ENCODE data around the genes MRRF and OR1L8.

DNA sequence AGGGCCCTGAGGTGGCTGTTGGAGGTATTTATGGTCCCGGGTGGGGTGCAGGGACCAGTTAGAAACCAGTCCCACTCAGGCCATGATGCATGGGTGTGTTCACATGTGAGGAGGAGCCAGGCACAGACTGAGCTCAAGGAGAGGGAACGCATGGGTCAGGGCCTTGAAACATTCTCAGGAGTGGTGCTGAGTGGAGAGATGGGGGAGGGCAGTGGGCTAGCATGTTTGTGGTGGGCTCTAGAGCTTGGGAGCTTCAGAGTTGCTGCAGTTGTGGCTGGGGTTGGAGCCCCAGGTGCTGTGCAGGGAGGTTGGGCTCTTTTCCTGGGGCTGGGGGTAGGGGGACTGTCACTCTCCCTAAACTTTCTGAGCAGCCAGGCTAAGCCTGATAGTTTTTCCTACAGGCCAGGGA is 95.4 kb downstream of the DAB2IP start:
- PRO-cap, result no peak
- RRBS, 2 experiments, result no CpG with 5 or more reads among the region's 2 CpGs

DNA sequence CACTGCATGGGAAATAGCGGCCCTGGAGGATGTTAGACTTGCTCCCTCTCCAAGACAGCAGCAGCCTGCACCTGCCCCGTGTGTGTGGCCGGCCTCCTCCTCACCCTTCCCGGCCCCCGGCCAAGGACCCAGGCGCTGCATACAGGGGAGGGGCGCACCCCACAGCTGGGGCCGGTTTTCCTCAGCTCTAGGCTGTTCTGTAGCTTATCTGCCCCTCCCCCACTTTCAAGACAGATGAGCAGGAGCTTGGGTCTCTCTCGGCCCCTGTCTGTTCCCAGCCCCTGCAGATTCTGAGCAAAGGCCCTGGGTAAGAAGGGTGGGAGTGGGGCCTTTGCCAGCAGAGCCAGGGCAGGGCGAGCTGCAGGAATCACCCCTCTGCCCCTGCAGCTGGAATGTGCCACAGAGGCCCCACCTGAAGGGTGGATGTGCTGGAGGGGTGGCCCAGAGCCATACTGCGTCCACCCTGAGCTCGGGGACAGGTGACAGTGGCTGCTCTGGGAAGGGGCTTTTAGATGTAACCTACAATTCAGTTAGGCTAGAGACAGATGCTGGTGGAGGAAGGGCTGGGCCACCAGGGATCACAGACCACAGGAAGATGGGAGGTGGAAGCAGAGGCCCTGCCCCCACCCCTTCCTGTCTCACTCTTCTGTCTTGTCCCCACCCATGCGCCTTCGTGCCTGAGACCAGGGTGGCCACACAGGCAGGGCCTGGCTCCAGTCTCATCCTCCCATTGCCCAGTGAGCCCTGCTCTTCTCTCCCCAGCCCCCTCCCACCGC is 132.4 kb downstream of the DAB2IP start:
- PRO-cap, result no peak
- RRBS, 2 experiments, result 80 to 93% methylated on average over 2 to 4 of the region's 15 CpGs

DNA sequence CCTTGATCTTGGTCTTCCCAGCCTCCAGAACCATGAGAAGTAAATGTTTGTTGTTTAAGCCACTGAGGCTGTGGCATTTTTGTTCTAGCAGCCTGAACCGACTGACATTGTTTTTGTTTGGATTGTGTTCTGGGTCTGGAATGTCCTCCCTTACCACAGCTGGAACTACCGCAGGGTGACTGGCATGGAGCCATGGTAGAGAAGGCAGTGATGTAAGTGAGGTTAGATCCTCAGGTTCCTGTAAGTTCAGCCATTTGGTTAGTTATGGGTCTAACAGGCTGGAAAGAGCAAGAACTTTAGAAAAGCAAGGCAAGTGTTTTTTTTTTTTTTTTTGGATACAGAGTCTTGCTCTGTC is 209.3 kb downstream of the DAB2IP start:
- PRO-cap, result no peak
- RRBS, 2 experiments, result no CpG with 5 or more reads among the region's 2 CpGs

- PRO-cap, result no peak
- RRBS, 2 experiments, result no CpG with 5 or more reads among the region's 7 CpGs
These were observed 190.7 kb downstream of the TTLL11 start for GRCh38 chr9:121902275-121902935.

DNA sequence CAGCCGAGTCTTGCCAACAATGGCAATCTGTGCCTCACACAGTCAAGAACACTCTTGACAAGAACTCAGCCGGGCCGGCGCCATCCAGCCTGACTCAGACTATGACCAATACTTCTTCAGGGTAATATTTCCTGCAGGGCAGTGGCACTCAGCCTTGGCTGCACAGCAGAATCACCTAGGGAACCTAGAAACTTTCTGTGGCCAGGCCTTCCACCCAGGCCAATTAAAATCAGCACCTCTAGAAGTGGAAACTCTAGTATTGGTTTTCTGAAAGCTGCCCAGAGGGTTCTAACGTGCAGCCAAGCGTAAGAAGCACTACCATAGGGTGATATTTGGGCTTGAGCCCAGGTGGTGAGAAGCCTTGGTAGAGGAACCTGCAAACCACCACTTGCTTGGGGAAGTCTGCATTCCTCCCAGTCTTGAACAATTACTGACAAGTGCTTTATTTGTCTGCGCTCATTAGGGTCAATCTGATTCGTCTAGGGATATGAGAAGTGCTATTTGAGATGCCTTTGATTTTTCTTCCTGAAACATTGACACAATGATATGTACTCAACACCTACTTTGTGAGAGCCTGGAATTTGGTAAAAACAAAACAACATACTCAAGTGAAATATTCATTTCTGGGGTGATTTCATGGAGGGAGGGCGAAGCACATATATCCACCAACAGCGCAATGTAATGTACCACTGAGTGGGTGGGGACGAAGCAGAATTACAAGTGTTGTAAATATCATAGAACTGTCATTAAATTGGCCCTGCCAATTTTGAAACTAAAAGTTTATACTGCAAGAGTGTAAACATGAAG is 120.4 kb downstream of the TTLL11 start:
- PRO-cap, result no peak
- RRBS, 2 experiments, result no CpG with 5 or more reads among the region's 11 CpGs

DNA sequence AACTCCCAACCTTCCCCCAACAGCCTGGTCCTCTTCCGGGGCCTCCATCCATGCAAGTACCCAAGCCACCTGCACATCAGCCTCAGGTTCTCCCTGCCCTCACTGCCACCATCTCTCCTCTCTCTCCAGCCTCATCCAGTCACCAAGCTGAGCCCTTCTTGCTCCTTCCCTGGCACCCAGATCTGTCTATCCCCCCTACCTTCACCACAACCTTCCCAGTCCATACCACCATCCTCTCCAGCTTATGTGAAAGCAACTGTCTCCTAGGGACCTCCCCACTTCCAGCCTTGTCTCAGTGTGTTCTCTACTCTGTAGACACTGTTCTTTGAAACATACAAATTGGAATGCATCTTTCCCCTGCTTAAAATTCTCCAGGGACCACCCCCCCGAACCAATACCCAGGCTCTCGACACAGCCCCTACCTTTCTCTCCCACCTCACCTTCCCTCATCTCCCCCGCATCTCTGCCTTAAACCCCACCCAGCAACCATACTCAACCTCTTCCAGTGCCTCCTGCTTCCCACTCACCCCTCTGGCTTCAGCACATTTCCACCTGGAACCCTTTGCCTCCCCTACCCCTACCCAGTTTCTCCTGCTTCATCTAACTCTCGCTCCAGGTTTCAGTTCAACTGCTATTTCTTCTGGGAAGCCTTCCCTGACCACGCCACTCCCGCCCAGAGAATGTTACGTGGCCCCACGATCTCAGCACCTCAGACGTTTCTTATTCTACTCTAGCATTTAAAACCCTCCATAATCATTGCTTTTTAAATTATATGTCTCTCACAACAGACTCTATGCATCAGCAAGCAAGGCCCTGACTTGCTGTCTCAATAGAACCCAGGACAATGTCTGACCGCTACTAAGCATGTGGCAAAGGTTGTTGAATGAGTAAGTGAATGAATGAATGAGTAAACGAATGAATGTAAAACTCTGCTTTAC is 104.9 kb downstream of the TTLL11 start:
- PRO-cap, result no peak
- RRBS, 2 experiments, result no CpG with 5 or more reads among the region's 12 CpGs

- PRO-cap, result no peak
- RRBS, 2 experiments, result no CpG with 5 or more reads among the region's 2 CpGs
These were observed 5.7 kb downstream of the RBM18 start for GRCh38 chr9:122258890-122259388.

DNA sequence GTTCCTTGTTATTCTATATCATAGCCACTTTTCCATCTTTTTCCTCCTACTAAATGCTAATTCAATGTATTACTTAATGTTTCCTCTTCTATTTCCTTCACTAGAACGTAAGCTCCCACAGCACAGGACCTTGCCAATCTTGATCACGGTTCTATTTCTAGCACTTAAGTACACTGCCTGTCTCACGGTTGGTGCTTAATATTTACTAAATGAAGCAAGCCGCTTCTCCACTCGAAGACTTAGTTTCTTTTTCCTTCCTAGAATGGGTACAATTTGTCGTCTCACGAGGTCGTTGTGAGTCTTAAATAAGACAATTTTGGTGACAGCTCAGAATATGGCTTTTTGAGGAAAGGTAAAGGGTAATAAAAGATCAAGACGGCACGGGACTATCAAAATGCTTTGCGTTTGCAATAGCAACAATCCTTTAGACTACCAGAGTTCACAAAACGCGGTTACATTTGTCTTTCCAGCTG is 656 bp downstream of the RBM18 start:
- PRO-cap, result no peak
- RRBS, 2 experiments, result no CpG with 5 or more reads among the region's 13 CpGs

DNA sequence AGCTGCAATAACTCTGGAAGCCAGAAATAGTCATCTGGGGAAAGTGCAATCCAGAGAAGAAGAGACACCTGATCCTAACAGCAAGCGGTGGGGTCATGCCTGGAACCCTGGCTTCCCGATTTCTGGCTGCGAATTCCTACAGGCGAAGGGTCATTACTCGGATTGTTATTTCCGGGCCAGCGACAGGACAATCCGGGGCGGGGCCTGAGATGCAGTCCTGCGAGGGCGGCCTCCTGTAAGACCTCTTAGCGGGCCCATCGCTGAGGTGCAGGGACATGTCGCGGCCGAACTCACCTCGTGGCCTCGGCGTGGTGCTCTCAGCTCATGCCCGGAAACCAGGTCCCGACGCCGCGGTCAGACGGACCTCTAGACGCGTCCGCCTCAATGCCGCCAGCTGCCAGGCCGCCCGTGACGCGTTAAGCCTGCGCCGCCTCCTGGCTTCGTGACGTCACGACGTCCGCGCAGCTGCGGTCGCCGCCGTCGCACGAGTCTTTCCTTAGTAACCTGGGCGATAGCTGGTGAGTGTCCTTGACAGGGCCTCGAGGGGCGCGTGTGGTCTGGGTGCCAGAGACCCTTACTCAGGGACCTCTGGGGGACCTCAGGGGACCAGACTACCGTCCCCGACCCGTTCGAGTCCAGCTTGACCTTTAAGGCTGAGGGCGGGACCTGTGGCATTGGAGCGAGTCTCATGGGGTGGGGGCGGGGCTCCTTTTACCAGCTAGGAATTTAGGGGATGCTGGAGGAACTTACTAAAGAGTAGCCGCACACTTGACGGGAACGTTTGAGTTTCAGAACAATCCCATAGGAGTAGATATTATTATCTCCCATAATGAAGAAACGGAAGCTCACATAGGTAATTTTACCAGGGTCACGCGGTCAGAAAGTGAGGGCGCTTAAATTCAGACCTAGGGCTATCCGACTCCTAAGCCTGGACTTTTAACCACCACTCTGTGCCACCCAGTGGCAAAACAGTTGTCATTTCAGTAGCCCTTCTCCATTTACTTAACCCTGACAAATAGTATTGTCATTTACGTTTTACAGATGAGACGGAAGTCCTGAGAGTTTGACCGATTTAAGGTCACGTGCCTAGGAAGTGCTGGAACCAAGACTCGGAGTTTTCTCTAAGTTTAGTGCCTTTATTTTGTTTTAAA is at the start of gene MRRF:
MRRF (plus strand) TSS at position 462 of the 1,151 bp plus-strand sequence.
- PRO-cap, result bidirectional peak, plus-strand start at position 190 of the sequence, minus-strand start at position 124 of the sequence; bidirectional peak, plus-strand start at position 499 of the sequence, minus-strand start at position 368 of the sequence; bidirectional peak, plus-strand start at position 1,070 of the sequence, minus-strand start at position 970 of the sequence
- RRBS, 2 experiments, result 0% methylated on average over 4 of the region's 71 CpGs; no CpG with 5 or more reads in 1 of the 2 experiments

DNA sequence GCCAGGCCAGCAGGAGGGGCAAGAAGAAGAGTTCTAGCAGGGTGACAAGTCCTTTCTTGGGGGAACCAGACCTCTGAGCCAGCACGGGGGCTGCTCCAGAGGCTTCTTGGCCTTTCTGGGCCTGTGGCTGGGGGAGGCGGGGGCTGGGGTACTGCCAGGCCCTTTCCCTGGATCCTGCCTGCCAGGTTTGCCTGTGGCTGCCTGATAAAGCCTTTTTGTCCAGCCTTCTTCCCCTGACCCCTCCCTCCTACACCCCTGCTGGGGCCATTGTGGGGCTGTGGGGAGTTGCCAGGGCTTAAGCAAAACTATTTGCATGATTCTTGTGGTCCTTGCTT is 5.2 kb downstream of the PTGS1 start:
- PRO-cap, result no peak
- RRBS, 2 experiments, result no CpG with 5 or more reads among the region's 2 CpGs

DNA sequence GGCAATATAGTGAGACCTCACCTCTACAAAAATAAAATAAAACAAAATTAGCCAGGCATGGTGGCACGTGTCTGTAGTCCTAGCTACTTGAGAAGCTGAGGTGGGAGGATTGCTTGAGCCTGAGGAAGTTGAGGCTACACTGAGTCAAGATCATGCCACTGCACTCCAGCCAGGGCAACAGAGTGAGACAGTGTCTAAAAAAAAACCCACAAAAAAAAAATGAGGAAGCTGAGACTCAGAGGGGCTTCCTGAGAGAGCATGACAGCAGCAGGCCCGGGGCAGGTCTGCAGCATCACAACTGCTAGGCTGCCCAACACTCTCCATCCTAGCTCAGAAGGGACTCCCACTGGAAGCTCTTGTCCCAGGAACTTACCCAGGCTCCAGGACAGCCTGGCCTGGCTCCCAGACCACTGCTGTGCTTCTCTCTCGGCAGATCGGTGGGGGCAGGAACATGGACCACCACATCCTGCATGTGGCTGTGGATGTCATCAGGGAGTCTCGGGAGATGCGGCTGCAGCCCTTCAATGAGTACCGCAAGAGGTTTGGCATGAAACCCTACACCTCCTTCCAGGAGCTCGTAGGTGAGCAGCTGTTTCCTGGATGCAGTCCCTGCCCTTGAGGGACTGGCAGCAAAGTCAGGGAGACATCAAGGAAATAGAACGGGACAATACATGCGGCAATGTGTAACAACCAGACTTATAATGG is 19.1 kb downstream of the PTGS1 start:
- PRO-cap, result no peak
- RRBS, 2 experiments, result no CpG with 5 or more reads among the region's 10 CpGs

DNA sequence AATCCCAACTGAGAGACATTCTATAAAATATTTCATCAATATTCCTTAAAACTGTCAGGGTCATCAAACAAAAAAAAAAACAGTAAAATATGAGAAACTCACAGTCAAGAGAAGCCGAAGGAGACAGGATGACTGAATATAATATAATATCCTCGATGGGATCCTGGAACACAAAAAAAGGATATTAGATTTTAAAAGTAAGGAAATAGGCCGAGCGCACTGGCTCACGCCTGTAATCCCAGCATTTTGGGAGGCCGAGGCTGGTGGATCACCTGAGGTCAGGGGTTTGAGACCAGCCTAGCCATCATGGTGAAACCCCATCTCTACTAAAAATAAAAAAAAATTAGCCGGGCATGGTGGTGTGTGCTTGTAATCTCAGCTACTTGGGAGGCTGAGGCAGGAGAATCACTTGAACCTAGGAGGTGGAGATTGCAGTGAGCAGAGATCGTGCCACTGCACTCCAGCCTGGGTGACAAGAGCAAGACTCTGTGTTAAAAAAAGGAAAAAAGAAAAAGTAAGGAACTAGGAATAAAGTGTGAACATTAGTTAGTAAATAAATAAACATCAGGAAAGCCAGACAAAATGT is at the start of gene OR1L8:
OR1L8 (minus strand) TSS at position 166 of the 586 bp plus-strand sequence.
- PRO-cap, result no peak
- RRBS, 2 experiments, result no CpG with 5 or more reads among the region's 8 CpGs

DNA sequence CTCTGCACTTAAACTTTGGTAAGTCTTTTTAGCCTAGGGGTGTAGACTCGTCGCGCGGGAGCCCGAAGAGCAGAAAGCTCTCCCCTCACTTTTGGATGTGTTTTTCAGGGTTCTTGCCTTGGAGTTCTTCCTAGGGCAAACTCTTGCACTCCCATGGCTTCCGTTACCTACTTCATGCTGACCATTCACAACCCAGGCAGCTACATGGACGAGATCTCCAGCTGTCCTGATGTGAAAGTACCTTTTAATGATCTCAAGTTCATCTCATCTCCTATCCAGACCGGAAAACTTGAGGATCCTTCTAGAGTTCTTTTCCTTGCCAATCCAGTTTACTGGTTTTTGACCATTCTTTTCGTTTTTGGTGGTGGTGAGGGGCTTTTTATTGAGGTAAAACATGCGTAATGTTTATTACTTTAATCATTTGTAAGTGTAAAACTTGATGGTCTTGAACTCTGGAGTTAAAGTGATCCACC is 584 bp upstream of the ZBTB26 start:
- PRO-cap, result bidirectional peak, plus-strand start at position 184 of the sequence, minus-strand start at position 162 of the sequence
- RRBS, 2 experiments, result no CpG with 5 or more reads among the region's 10 CpGs

GRCh38 chr9:123033907-123034195 is 384 bp downstream of the GPR21 start:
- PRO-cap, result no peak
- RRBS, 2 experiments, result no CpG with 5 or more reads among the region's 3 CpGs

DNA sequence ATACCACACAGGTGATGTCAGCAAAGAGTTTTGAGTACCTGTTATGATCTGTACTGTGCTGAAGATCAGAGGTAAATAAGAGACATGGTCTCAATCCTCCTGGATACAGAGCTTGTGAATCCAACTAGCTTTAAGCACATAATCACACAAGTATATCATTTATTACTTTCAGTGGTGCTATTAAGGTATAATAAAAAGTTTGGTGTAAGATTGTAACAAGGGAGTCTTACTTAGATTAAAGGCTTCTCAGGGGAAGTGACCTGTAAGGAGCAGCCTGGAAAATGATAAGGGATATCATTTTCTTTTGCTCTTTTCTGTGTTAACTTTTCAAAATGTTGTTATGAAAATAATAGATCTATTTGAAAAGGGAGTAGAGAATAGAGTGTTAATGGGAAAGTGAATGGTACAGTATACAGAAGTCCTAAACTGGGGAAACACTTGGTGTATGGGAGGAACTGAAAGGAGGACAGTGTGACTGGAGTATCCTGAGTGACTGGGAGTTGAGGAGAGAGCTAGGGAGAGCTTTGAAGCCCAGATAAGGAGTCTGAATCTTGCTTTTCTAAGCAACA is 38.0 kb downstream of the GPR21 start:
- PRO-cap, result no peak

DNA sequence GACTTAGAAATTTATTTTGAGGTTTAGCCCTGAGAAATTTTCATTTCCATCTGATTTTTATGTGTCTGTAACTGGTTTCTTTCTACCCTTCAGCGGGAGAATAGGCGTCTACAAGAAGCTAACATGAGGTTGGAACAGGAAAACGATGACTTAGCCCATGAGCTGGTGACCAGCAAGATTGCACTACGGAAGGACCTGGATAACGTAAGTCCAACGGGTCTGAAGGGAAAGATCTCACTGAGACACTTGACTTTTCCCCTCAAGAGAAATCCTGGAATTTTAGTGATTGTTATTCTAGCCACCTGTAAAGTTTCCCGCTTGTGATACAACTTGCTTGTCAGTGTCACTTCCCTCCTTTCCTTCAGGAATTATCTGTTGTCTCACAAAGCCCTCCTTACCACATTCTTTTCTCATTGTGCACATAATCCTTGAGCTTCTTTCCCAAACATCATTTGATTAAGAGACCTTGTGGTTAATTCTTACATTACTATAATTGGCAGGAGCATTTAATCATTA is 56.8 kb downstream of the GPR21 start:
- PRO-cap, result no peak
- RRBS, 2 experiments, result no CpG with 5 or more reads among the region's 7 CpGs

DNA sequence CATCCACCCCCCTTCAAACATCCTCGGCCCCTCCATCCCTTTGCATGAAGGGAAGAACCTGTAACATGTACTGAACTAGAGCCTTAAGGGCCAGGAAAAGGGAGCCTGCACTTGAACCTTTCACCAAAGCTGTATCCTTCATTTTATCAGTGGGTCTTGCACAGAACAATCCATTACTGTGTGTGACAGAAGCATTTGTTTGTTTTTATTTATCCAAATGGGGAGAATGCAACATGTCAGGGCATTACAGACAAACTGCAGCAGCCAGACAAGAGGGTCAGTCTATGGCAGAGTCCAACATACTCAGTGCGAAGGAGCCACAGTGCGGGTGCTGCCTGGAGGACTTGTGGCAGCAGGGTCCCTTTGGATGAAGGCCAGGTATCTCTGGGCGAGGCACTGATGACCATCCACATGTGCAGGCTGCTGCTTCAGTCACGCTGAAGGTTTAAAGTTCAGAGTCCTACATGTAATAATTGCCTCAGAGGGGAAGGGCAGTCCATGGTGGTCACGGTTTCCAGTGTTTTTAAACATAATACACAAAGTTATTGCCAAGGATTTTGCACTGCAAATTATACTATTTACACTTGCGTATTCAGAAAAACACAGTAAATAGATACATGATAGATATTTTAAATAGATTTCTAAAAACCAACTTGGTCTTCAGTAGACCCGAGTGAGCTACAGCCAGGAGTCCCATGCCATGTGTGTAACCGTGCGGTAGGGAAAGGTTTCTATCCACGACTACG is 76.0 kb downstream of the GPR21 start:
- PRO-cap, result no peak
- RRBS, 2 experiments, result no CpG with 5 or more reads among the region's 12 CpGs

- PRO-cap, result no peak
- RRBS, 2 experiments, result no CpG with 5 or more reads among the region's 7 CpGs
These were observed 104.6 kb downstream of the GPR21 start for GRCh38 chr9:123137736-123138880.

GRCh38 chr9:123282297-123283170 is 14.1 kb upstream of the STRBP start:
- PRO-cap, result no peak
- RRBS, 2 experiments, result no CpG with 5 or more reads among the region's 14 CpGs

DNA sequence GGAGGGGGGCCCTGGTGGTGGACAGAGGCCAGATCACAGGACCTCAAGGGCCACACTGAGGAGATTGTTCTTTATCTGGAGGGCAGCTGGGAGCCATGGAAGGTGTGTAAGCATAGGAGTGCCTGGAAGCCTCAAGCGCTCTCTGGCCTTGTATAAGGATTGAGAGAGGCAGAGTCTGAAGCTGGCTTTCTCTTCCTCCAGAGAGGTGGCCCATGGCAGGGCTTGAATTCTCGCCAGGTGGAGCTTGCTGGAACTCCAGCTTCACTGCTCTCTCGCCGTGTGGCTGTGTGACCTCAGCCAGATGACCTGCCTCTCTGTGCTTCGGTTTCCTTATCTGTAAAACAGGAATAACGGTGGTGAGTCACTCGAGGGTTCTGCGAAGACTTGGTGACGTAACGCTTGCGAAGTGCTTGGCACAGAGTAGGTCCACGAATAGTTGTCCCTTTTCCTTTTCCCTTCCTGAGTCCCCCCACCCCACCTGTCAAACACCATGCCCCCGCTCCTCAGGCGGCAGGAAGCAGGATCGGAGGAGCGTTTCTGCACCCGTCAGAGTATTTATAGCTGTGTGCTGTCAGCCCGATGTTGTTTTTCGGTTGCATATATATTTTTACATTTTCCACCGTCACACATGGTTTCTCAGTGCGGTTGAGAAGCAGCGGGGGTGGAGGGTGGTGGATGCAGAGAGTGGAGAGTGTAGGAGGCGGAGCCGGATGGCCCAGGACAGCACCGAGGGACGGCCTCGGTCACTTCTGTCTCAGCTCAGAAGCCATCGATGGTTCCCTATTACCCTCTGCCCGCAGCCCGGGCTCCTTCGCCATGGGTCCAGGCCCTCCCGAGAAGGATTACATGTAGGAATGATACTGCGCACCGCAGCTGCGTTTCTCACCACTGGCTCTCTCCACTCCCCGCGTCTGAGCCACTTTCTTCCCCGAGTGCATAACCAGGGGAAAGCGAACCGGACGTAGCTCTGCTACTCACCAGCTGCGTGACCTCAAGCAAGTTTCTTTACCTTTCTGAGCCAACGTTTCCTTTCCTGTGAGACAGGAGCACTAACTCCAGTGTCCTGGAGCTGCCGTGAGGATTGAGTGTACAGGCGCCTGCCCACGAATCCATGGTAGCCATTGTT is 16.8 kb upstream of the CRB2 start:
- PRO-cap, result no peak
- RRBS, 2 experiments, result 85 to 86% methylated on average over 7 of the region's 46 CpGs